Right lobe of liver (tissue), 4 donors: Measurements from ENCODE around the gene PLEK.

DNA sequence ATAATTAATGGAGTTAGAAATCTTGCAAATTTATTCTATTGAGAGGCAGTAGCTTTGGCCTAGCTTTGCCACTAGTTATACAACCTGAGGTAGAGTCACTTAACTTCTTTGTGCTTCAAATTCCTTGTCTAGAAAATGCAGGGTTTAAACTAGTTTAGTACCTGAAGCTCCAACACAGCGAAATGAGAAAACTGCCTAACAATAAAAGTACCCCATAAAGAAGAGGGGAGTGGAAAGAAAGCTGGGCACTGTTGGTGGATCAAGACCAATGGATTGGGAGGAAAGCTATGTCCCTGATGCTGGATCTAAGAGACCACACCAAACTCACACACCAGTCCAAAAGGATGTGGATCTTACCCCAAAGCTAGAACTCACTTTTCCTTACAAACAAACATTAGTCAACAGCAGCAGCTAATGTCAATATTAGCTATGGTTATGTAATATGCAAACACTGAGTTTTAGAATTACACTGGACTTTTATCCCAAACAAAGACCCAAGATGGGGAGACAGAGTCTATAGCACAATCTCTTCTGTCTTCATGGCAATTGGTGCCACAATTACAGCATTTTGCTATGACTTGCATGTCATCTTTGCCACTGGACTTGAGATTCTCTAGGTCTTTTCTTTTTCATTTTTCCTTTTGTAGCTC, 59.2 kb downstream of the SPRED2 start:
- PRO-cap, 4 experiments = peak in 3 of 4 experiments; most common plus-strand start position 489 of the sequence (in 3); most common minus-strand start position 373 of the sequence (in 3)
- RAMPAGE, long total RNA, 2 experiments = no peak in any of the 2 experiments

- PRO-cap, 4 experiments = peak in 3 of 4 experiments; most common plus-strand start chr2:65429843 (in 2); most common minus-strand start chr2:65430107 (in 1)
- RAMPAGE, long total RNA, 2 experiments = no peak in any of the 2 experiments
These were observed 2.8 kb downstream of the SPRED2 start for GRCh38 chr2:65429452-65430234.

DNA sequence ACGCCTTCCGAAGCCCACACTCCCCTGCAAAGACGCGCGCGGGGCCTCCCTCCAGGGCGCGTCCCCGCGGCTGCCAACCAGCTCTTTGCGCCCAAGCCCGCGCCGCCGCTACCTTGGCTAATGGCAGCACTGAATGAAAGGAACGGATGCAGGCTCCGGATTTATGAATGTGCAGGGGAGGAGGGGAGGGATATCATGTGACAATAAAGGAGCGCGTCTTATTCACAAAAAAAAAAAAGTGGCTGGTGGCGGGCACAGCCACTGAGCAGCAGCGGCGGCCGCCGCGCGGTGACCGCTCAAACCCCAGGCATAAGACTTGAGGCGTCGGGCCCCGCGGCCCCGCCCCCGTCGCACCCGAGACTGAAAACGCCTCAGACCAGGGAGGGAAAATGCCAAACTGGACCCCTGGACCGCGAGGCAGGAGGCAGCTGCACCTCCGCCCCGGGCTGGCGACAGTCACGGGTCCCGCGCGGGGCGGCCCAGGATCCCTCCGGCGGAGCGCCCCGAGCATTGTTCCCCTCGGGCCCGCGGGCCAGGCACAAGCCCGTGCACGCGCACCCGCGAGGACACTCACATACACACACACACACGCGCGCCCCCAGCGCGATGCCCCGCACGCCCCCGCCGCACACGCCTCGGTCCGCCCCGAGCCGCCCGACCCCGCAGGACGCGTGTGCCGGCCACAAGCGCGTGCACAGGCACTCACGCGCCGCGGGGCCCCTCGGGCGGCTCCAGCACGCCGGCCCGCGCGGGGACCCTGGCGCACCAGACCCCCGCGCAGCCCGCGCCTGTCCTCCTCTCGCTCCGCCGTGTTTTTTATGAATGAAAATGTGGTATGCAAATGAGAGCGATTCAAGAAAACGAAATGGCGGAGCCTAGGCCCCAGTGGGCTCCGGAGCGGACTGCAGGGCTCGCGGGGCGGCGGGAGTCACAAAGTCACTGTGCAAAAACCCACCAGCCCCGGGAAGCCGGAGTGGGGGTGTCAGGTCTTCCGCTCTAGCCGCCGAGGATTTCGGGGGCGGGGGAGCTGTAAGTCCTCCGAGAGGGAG, 1.4 kb downstream of the SPRED2 start:
- PRO-cap, 4 experiments = peak in 4 of 4 experiments; most common plus-strand start position 261 of the sequence (in 4); most common minus-strand start position 135 of the sequence (in 4)
- RAMPAGE, long total RNA, 2 experiments = no peak in any of the 2 experiments

GRCh38 chr2:65574956-65575385, 142.6 kb upstream of the SPRED2 start:
- PRO-cap, 4 experiments = no peak in any of the 4 experiments
- RAMPAGE, long total RNA, 2 experiments = no peak in any of the 2 experiments

GRCh38 chr2:66433297-66433781, 1.6 kb upstream of the MEIS1 start:
- PRO-cap, 4 experiments = peak in 4 of 4 experiments; most common plus-strand start chr2:66433576 (in 2); most common minus-strand start chr2:66433451 (in 3)
- RAMPAGE, long total RNA, 2 experiments = no peak in any of the 2 experiments

DNA sequence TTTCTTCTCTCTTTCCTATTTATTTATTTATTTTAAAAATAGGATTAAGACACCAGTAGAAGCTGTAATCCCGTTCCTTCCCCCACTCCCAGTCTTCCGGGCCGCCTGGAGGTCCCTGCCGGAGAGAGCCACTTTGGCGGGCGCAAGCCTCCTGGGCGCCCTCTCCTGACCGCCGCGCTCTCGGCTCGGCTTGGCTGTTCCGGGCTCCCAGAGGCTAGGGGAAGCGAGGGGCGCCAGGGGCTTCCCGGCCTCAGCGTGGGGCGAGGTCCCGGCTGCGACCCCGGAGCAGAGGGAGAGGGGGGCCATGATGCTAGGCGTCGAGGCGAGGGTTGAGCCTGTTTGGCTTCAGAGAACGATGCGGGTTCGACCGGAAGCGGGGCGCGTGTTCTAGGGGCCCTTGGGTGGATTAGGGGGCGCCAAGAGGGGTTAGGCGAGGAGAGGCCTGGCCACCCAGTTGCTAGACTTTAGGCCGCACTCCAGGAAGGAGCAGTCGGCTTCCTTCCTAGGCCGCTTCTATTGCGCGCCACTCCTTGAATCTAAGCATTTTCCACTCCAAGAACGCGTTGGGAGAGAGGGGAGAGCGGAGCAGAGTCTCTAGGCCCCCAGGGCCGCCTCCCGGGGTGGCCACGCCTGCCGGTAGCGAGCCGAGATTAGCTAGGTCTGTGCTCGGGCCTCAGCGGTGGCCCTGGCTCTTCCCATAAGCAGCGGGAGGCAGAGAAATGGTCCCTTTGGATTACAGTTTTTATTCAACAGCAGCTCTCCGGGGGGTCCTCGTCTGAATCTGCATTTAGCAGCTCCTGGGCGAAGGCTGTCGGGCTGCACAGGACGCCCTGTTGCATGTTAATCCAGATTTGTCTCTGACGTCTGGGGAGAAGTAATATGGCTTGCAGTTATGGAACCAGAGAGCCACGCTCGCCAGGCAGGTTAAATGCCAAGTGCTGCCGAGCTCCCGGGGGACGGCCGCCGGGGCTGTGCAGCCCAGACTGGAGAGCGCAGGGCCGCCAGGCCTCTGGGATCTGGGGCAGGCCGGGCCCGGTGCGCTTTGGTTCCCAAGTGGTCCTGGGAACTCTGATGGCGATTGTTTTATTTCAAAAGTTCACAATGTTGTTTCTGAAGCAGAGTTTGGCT, 11.3 kb downstream of the MEIS1 start:
- PRO-cap, 4 experiments = peak in 1 of 4 experiments; most common minus-strand start position 518 of the sequence (in 1)
- RAMPAGE, long total RNA, 2 experiments = no peak in any of the 2 experiments

- PRO-cap, 4 experiments = peak in 1 of 4 experiments; most common plus-strand start chr2:66495029 (in 1)
- RAMPAGE, long total RNA, 2 experiments = no peak in any of the 2 experiments
These were observed 59.8 kb downstream of the MEIS1 start for GRCh38 chr2:66494646-66495151.

DNA sequence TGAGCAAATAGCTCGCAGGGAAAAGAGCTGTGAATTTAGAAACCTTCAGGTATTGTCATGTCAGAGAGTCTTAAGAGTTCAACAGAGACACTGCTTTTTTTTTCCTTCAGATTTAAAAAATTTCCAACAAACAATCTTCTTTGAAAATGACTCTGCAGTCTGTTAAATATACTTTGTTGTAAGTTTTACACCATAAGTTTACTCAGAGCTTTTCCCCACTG, 118.6 kb downstream of the MEIS1 start:
- PRO-cap, 4 experiments = no peak in any of the 4 experiments
- RAMPAGE, long total RNA, 2 experiments = no peak in any of the 2 experiments

DNA sequence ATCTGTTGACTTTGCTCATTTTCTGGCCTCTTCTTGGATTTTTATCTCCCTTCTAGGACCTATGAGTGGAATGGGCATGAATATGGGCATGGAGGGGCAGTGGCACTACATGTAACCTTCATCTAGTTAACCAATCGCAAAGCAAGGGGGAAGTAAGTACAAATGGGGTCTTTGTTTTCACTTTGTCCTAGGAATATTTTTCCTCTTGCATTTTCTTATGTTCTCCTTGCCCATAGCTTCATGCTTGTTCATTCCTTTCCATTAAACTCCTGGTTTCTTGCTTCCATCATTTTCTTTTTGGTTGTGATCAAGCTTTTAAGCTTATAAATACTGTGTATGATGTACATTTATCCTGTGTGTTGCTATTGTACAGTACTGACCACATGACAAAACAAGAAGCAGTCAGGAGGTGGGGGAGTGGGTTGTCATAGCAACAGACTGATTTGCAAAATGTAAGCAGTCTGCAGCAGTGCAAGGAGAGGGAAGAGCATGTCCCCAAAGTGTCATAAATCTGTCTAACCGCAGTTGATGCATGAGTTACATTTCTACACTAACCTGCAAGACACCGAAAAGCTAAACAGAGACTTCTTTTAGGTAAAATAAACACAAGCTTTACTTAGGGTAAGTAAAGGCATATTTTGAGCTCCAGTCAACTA, 134.2 kb downstream of the MEIS1 start:
- PRO-cap, 4 experiments = no peak in any of the 4 experiments
- RAMPAGE, long total RNA, 2 experiments = no peak in any of the 2 experiments

DNA sequence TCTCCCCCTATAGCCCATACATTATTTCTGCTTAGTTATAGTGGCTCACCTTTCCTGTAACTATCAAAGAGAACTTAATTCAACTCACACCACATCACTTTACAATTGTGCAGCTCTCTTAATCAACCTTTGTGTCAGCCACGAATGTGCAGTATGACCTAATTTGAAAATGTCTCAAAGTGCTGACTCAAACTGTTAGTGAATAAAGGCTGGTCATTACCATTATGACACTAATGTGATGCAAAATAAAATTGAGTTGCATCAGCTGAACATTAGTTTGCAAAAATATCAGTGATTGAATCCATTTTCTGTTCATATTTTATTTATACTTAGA, 251.8 kb downstream of the MEIS1 start:
- PRO-cap, 4 experiments = no peak in any of the 4 experiments
- RAMPAGE, long total RNA, 2 experiments = no peak in any of the 2 experiments

GRCh38 chr2:66693058-66693654, 258.2 kb downstream of the MEIS1 start:
- PRO-cap, 4 experiments = no peak in any of the 4 experiments
- RAMPAGE, long total RNA, 2 experiments = no peak in any of the 2 experiments

DNA sequence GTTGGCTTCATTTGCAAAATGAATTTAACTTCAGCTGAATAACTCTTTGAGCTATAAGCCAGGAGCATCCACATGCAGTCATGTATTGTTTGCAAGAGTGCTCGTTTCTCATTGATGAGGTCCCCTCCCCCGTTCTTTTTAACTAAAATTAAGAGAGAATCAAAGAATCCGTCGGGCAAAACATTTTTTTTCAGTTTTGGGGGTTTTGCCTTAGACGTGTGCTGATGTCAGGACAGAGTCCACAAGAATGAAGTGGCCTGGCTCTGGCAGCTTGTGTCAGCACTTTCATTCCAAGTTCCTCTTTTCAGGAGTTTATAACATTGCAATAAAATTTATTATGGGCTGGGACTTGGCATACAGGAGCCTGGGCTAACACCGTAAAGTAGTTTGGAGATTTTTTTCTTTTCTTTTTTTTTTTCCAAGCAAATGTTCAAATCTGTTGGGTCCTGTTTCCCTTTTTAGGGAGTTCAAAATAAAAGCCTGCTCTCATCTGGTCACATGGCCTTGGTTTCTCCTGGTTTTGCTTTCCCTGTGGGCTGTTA, 80.2 kb downstream of the ETAA1 start:
- PRO-cap, 4 experiments = no peak in any of the 4 experiments
- RAMPAGE, long total RNA, 2 experiments = no peak in any of the 2 experiments

DNA sequence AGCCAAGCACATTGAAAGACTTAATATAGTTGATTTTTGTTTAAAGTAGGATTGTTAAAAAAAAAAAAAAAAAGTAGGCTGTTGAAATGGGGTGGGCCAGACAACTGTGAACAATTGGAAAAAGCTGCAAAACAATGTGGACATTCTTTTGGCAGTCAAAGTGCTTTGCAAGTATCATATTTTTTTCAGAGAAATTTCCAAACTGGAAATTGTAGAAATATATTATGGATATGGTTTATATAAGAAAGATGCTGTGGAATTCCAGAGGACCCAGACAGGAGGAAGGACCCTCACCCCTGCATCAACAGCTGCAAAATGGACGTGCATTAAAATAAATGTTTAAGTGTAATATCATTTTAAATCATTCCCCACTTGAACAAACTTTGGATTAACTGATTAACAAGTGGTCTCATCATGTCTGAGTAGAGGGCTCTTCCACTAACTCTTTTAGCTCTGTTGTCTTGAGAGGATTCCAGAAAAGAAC, 82.2 kb downstream of the ETAA1 start:
- PRO-cap, 4 experiments = no peak in any of the 4 experiments
- RAMPAGE, long total RNA, 2 experiments = no peak in any of the 2 experiments

- PRO-cap, 4 experiments = no peak in any of the 4 experiments
- RAMPAGE, long total RNA, 2 experiments = no peak in any of the 2 experiments
These were observed 176.0 kb downstream of the ETAA1 start for GRCh38 chr2:67573026-67573586.

GRCh38 chr2:67895614-67895959, 167.2 kb downstream of the C1D start:
- PRO-cap, 4 experiments = no peak in any of the 4 experiments
- RAMPAGE, long total RNA, 2 experiments = no peak in any of the 2 experiments

DNA sequence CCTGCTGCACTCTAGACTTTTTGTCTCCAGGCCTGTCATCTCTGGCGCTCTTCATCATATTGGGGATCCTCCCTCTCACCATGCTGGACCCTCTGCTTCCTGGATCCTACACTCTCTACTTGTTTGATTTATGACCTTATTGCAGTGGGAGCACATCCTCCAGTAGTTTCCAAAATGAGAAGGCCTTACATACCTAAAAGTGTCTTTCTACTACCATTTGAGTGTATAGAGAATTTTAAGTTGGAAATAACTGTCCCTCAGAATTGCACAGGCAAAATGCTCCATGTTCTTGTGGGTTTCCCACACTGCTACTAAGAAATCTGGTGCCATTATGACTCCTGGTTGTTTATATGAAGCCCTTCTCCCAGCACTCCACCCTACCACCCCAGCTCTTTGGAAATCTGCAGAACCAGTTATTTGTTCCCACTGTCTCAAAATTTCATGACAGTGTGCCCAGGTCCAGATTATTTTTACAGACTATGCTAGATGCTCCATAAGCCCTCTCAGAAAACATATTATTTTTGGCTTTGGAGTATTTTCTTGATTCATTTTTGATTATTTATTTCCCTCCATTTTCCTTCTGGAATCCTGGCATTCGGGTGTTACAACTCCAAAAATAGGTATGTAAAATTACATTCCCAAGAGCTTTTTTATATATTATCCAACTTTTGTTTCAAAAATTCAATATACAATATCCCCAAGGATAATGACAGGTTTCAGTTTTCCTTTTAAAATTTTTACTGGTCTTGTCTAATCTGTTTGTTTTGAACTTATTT, 25.5 kb downstream of the PNO1 start:
- PRO-cap, 4 experiments = peak in 1 of 4 experiments; most common minus-strand start position 173 of the sequence (in 1)
- RAMPAGE, long total RNA, 2 experiments = no peak in any of the 2 experiments

- PRO-cap, 4 experiments = no peak in any of the 4 experiments
- RAMPAGE, long total RNA, 2 experiments = no peak in any of the 2 experiments
These were observed 7.9 kb downstream of the PPP3R1 start for GRCh38 chr2:68244250-68245069.

- PRO-cap, 4 experiments = peak in 3 of 4 experiments; most common plus-strand start chr2:68318455 (in 3)
- RAMPAGE, long total RNA, 2 experiments = no peak in any of the 2 experiments
These were observed 1.6 kb downstream of the CNRIP1 start for GRCh38 chr2:68318287-68318511.

DNA sequence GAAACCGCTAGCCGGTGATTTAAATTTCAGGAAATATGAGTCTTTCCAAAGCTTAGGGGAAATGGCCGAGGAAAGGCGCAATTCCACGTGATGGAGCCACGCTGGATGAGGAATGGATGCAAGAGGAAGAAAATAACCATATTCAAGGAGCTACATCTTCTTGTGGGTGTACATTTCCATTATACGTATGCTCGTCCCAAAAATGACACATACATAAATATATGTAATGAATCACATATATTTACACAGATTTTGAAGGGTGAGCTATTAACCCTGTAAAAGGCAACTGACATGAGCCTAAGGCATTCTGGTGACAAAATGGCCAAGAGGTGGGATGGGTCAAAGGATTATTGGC, 253 bp upstream of the CNRIP1 start:
- PRO-cap, 4 experiments = peak in 4 of 4 experiments; most common plus-strand start position 48 of the sequence (in 3)
- RAMPAGE, long total RNA, 2 experiments = no peak in any of the 2 experiments

DNA sequence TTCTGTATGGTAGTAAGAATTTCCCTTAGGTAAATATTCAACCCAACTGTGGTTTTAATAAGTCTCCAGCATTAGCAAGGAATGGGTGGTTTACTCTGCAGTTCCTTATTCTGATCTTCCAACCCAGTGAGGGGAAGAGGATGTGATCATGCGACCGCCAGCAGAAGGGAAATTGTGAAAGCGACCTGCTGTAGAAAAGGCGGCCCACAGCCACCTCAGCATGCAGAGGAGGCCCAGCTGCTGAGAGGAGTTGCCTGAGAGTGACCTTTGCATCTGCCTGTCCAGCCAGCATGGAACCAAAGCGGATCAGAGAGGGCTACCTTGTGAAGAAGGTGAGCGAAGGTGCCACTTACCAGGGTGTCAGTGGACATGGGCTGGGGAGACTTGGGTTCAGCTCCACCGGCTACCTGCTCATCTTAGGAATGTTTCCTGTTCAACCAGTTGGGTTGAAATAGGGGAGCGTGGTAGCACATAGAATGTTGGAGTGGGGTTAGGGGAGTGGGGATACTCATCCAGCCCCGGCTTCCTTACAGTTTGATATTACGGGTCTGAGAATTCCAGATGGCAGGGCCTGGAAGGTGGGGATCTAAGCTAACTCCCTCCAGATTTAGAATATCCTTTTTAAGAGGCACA, at the start of gene PLEK:
PLEK (plus strand) TSS at position 221 of the 633 bp plus-strand sequence.
- PRO-cap, 4 experiments = peak in 4 of 4 experiments; most common plus-strand start position 221 of the sequence (in 4); most common minus-strand start position 112 of the sequence (in 1)
- RAMPAGE, long total RNA, 2 experiments = start-site peak on the plus strand in 2 of 2 experiments, centred at positions 223 to 224 of the sequence, 95 to 98 reads per replicate